Left colon (tissue), 1 donor: ENCODE measurements around the gene AMZ1.

GRCh38 chr7:2676489-2676944, 11.5 kb upstream of the AMZ1 start:
- PRO-cap = no peak

DNA sequence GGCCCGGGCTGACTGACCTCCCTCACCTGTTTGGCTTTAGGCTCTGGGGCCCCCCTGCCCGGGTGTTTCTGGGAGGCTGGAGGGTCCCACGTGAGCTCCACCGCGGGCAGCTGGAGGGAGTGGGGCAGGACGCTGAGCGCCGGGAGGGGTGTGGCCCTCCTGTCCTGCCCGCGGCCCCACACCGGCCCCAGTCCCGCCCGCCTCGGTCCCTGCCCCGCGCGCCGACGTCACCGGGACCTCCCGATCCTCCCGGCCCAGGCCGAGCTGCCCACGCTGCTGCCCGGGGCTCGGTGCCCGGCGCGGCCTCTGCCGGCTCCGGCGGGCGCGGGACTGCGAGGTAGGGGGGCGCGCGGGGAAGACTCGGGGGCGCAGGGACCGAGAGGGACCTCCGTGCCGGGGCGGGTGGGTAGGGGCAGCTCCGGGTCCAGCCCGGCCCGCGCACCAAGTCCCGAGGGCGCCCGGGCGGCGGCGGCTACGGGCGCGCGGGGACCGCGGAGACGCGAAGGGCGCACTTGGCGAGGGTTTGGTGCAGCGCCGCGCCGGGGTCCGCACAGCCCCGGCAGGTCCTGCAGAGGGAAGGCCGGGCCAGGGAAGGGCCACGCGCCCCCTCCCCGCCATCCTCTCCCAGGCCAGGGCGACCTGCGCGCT, at the start of gene AMZ1:
Gene AMZ1, plus strand, starts transcription at position 243 of the 648 bp plus-strand sequence.
- PRO-cap = no peak

- PRO-cap = no peak
Observed at GRCh38 chr7:2710259-2710820, 22.3 kb downstream of the AMZ1 start.

DNA sequence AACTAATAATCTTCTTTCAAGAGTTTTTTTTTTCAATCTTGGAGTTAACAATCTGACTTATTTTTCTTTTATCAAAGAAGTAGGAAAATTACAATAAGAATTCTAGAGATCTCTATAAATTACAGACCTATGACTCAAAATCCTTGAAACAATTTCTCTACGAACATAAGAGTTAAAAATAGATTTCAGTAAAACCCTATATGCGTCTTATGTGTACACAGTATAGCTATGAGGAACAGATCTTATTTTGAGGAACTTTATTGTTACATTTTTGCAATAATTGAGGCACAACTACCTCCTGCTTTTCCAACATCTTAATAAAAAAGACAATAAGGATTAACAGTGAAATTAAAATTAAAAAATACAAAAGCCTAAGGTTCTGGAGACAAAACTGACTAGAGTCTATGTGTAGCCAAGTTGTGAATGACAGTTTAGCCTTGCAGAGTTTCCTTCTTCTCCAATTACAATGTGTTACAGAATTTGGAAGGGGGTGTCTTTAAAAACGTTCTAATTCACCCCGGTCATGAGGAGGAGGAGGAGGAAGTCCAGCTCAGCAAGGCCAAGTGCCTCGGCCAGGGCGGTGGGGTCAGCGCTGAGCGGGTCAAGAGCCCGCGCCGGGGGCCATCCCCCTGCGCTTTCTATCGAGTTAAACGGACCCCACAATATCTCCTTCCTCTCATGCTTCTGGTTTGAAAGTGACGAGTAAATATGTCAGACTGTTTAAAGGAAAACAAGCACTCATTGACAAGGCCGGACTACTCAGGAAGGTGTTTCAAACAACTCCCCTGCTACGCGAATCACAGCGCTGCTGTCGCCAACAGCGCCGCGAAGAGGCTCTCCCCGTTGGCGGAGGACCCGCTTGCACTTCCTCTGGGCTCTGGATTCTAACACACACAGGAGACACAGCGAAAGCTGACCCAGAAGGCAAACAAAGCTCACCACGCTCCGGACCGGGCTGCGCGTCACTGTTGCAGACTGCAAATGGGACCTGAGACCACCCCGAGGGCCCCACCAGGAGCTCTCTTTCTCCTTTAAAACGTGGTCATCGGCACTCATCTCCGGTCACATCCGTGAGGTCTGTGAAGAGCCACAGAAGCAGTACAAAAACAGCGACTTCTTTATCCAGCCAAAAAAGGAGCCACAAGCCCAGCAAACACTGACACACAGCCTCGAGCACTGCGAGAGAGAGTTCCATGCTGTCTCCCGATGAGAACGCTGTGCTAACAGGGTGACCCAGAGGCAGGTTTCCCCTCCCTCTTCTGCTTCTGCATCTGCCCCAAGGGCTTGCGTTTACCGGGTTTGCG, 40.8 kb downstream of the AMZ1 start:
- PRO-cap = bidirectional peak, plus-strand start at position 570 of the sequence, minus-strand start at position 448 of the sequence

GRCh38 chr7:2734662-2735773, 47.0 kb downstream of the AMZ1 start:
- PRO-cap = bidirectional peak, plus-strand start at chr7:2735120, minus-strand start at chr7:2735078

GRCh38 chr7:2774620-2775295, 69.3 kb downstream of the GNA12 start:
- PRO-cap = no peak

GRCh38 chr7:2777777-2778211, 66.3 kb downstream of the GNA12 start:
- PRO-cap = no peak

DNA sequence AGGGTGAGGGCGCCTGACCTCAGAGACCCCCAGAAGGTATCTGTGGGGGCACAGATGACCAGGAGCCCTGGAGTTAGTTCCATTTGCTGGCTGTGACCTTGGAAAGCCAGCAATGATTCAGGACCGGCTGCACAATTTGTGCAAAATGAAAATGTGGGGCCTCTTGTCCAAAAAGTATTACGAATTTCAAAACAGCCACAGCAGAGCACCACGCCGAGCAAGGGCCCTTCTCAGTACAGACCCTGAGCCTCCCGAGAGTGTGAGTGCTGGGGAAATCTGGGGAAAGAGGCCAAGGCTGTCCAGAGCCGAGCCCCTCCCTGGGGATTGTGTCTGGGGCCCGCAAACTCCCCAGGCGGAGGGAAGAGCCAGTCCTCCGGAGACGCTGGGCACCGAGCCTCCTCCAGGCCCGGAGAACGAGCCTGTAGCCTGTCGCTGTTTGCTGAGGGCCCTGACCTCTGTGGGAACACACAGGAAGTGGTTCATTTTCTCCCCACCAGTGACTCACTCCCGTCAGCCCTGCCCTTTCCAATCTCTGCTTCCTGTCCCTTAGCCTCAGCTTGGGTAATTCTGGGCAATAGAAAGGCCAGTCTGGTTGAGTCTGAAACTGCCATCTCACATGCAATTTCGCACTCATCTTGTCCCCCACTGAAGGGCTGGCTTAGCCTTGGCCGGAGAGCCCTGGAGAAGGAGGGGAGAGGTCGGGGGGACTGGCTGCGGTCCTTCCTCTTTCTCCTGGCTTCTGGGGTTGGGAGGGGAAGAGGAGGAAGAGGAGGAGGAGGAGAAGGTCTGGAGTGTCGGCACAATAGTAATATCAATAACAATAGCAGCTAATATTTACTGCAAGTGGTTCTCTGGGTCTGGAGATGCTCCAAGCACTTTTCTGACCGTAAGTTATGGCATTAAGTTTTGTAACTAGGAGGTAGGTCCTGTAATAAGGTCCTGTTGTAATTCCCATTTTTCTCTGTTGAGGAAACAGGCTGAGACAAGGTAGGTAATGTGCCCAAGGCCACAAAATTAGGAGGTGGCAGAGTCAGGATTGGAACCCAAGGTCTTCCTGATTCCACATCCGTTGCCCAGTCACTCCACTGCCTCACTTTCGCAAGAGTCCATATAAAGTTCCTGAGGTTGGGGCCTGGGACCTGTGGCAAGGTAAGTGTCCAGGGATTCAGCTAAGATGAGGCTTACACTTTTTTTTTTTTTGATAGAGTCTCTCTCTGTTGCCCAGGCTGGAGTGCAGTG, 19.6 kb upstream of the GNA12 start:
- PRO-cap = bidirectional peak, plus-strand start at position 586 of the sequence, minus-strand start at position 415 of the sequence

GRCh38 chr7:2894462-2895056, 50.5 kb upstream of the GNA12 start:
- PRO-cap = no peak

GRCh38 chr7:3159458-3159878, 115.8 kb upstream of the CARD11 start:
- PRO-cap = no peak

DNA sequence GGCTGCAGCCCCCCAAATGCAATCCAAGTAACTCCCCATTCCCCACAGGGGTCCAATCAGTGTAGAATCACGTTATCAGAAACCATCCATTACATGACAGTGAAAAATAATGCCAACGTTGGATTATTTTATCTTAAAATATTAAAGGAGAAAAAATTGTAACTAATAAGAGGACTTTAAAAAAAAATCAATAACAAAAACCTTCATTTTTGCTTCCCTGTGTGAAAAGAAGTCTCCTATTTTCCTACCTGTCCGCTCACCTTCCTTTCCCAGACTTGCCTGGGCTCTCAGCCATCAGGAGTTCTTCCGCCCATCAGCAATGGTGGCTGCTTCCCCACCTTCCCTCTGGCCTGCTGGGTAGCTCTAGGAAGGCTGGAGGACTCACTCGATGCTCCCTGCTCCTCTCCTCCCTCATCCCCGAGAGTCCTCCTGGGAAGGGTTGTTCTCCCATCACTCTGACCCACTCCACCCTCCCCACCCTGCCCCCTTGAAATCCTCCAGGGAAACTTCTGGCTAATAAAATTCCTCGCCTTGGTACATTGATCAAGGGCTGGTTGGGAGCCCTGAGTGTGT, 126.6 kb upstream of the SDK1 start:
- PRO-cap = no peak

- PRO-cap = no peak
Observed at GRCh38 chr7:3216926-3217632, 84.0 kb upstream of the SDK1 start.

GRCh38 chr7:3259749-3260291, 41.2 kb upstream of the SDK1 start:
- PRO-cap = no peak

DNA sequence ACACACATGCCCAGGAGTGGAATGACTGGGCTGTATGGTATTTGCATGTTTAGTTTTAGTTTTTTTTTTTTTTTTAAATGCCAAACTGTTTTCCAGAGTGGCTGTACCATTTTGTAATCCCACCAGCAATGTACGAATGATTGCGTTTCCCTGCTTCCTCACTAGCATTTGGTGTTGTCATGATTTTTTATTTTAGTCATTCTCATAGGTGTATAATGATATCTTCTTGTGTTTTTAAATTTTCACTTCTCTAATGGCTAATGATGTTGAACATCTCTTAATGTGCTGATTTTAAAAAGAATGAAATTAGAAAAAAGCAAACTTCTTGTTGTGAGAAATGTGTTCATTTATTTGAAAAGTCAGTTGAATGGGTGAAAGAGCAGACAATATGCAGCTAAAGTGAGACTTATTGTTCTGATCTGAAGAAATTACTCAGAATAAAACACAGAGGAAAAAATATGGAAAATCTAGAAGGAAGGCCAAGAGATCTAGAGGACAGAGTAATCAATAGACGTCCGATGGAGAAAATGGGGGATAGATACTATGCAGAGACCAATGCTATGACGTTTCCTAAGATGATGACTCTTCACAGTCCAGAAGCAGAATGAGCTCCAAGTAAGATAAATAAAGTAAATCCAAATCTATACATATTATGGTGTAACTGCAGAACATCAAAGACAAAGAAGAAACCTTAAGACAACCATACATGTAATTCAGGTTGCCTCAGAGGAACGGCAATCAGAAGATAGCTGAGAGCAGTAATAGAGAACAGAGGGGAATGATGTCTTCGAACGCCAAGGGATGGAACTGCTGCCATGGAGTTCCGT, 350.2 kb downstream of the SDK1 start:
- PRO-cap = no peak

- PRO-cap = no peak
Observed at GRCh38 chr7:3700789-3701269, 399.8 kb downstream of the SDK1 start.

- PRO-cap = no peak
Observed at GRCh38 chr7:3754464-3755409, 453.7 kb downstream of the SDK1 start.

GRCh38 chr7:4085318-4085569, 596.9 kb upstream of the FOXK1 start:
- PRO-cap = unidirectional peak, plus-strand start at chr7:4085470

DNA sequence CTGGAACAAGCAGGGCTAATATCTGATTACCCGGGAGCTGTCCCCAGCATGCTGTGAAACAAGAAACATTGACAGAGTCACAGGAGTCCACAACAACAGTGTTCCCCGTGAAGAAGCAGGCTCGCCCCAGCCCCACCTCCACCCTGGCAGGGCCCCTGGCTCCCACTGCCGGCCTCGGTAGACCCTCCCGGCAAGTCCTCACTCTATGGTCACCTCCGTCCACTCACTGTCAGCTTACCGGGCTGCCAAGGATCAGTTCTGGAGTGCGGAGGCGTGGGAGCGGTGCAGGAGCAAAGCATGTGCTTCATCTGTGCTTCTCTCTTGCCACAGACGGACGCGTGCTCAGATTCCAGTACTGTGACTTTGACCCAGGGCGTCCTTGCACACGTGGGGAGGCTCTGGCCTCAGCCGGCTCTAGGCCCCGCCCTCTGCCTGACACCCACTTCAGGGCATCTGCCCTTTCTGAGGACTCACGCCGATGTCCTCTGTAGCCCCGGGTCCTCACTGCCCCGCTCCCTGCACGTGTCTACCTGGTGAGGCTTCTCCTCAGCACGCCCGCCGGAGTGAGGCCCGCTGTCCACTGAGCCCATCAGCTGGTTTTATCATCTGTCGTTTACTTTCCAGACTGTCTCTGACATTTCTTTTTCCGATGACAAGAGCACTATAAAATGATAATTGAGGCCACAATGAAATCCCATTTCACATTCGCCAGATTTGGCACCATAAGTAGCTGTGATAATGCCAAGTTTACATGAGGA, 547.4 kb upstream of the FOXK1 start:
- PRO-cap = no peak

DNA sequence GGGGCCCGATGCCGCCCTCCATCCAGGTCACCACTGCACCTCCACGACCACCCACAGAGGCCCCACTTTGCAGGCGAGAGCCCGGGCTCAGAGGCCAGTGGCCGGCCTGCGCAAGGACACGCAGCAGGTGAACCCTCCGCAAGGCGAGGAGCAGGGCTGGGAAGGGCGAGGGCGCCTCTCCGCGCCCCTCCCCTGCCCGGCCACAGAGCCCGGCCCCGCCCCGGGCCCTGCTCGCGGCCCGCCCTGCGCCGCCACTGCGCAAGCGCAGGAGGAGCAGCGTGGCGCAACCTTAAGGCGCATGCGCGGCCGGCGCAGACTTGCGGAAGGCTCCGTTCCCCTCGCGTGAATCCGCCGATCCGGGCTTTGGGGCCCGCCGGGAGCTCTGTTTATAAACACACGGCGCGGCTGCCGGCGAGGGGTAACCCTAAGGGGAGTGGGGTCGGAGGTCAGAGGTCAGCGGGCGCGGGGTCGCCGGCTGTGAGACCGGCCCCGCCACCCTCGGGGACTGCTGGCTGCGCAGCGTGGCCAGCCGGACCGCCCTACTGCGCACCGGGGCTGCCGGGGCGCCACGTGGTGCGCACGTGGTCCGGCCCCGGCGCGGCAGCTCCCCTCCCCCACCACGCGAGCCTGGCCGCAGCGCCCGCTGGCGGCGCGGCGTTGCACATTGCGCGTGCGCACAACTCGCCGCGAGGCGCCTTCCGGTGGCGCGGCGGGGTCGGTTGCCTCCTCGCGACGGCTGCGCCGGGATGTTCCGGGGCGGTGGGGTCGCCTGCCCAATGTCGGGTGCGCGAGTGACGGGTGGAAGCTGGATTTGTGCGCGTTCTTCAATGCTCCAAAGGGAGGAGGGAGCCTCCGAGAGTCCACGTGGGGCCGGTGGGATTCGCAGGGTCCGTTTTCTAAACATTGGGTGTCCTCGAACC, 40.3 kb upstream of the FOXK1 start:
- PRO-cap = bidirectional peak, plus-strand start at position 299 of the sequence, minus-strand start at position 194 of the sequence; bidirectional peak, plus-strand start at position 701 of the sequence, minus-strand start at position 629 of the sequence

- PRO-cap = no peak
Observed at GRCh38 chr7:4700674-4701423, 18.8 kb downstream of the FOXK1 start.